HT1080 (cell line): ENCODE results near the genes RPS14 and NDST1.

RAMPAGE:
- cytosol, long total RNA: no peak
- long total RNA: no peak
- nucleus, long total RNA: no peak
Measured at GRCh38 chr5:150115464-150116138, 29.2 kb upstream of the CSF1R start.

RAMPAGE:
- cytosol, long total RNA: no peak
- long total RNA: no peak
- nucleus, long total RNA: no peak
Measured at GRCh38 chr5:150173671-150174148, 7.1 kb downstream of the CDX1 start.

RAMPAGE:
- cytosol, long total RNA: no peak
- long total RNA: no peak
- nucleus, long total RNA: no peak
Measured at GRCh38 chr5:150208598-150209299, 18.9 kb downstream of the SLC6A7 start.

GRCh38 chr5:150303743-150303997, 965 bp upstream of the ARSI start:
RAMPAGE:
- cytosol, long total RNA: no peak
- long total RNA: no peak
- nucleus, long total RNA: no peak

DNA sequence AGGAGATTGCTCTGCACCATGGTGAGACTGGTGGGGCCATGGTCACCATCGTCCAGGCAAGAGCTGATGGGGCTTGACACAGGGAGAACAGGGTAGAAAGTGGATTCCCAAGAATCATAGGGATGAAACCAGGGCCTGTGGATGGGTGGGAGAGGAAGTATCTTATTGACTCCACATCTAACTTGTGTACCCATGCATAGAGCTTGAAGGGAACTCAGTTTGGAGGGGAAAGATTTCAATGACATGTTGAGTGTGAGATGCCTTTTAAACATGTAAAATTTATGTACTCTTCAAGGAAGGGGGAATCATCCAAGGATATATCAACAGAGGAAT, 4.4 kb downstream of the TCOF1 start:
RAMPAGE:
- cytosol, long total RNA: no peak
- long total RNA: no peak
- nucleus, long total RNA: no peak

RAMPAGE:
- cytosol, long total RNA: no peak
- long total RNA: no peak
- nucleus, long total RNA: no peak
Measured at GRCh38 chr5:150385363-150385792, 27.3 kb downstream of the CD74 start.

RAMPAGE:
- cytosol, long total RNA: no peak
- long total RNA: no peak
- nucleus, long total RNA: no peak
Measured at GRCh38 chr5:150402308-150403200, 10.2 kb downstream of the CD74 start.

GRCh38 chr5:150404855-150405815, 7.6 kb downstream of the CD74 start:
RAMPAGE:
- cytosol, long total RNA: no peak
- long total RNA: no peak
- nucleus, long total RNA: no peak

DNA sequence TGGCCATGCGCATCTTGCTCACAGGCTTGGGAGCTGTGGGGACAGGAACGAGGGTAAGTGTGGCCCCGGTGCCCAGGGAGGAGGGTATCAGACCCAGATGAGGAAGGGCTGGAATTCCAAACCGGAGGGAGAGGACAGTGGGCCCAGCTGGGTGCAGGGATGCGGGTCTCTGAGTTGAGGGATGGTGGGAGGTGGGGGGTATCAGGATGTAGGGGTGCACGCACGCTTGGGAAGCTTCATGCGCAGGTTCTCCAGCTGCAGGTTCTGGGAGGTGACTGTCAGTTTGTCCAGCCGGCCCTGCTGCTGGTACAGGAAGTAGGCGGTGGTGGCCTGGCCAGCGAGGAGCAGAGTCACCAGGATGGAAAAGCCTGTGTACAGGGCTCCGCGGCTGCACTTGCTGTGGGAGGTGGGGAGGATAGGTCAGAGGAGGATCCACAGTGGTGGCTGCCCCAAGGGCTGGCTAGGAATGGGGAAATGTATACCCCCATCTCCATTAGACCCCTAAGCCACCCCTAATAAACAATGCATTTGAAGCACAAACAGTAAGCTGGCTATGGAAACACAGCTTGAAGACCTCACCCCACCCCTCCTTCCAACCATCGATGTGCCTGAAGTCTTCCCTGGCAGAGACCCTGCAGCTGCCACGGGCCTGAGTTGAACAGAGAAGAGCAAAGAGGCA, 5.6 kb downstream of the CD74 start:
RAMPAGE:
- cytosol, long total RNA: no peak
- long total RNA: no peak
- nucleus, long total RNA: no peak

DNA sequence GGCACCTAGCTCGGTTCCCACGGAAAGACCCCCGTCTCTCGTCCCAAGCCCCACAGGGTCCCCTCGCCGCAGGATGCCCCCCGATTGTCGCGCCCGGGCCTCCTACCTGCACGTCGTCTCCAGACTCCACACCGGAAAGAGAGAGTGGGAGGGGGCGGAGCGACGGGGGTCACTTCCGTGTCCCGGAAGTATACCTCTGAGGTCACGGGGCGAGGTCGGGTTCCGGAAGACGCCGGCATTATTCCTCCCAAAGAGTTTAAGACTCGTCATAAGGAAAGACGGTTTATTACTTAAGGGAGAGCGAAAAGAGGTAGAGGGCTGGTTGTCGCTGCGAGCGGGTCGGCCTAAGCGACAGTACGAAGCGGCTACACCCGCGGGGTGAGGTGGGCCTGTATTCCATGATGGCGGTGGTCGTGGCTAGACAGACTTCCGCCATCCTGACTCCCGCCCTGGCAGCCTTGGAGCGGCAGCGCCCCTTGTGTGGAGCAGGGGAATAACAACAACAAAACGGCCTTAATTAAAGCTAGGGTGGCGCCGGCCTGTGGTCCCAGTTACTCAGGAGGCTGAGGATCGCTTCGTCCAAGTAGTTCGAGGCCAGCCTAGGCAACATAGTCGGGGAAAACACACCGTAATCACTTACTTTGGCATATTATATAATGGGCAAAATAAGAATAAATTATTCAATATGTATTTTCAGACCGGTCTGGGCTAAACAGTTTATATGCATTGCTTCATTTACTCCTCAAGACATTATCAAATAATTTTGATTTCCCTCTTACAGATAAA, at the start of gene RPS14:
Gene RPS14 (minus strand): TSS at position 143 of the 786 bp plus-strand sequence.
RAMPAGE:
- cytosol, long total RNA: start-site peak on the minus strand centred at position 117 of the sequence, 59 bp wide, 15,806 and 15,818 reads in 2 replicates
- long total RNA: start-site peak on the minus strand centred at position 113 of the sequence, 64 bp wide, 16,073 reads
- nucleus, long total RNA: start-site peak on the minus strand centred at position 117 of the sequence, 56 bp wide, 1,593 and 811 reads in 2 replicates

GRCh38 chr5:150486035-150487037, 21.6 kb upstream of the NDST1 start:
RAMPAGE:
- cytosol, long total RNA: no peak
- long total RNA: no peak
- nucleus, long total RNA: no peak

GRCh38 chr5:150507749-150508679, at the start of gene NDST1:
Gene NDST1, plus strand, starts transcription at chr5:150508131.
RAMPAGE:
- cytosol, long total RNA: no peak
- long total RNA: no peak
- nucleus, long total RNA: no peak

RAMPAGE:
- cytosol, long total RNA: no peak
- long total RNA: no peak
- nucleus, long total RNA: no peak
Measured at GRCh38 chr5:150508880-150509411, 1.0 kb downstream of the NDST1 start.

DNA sequence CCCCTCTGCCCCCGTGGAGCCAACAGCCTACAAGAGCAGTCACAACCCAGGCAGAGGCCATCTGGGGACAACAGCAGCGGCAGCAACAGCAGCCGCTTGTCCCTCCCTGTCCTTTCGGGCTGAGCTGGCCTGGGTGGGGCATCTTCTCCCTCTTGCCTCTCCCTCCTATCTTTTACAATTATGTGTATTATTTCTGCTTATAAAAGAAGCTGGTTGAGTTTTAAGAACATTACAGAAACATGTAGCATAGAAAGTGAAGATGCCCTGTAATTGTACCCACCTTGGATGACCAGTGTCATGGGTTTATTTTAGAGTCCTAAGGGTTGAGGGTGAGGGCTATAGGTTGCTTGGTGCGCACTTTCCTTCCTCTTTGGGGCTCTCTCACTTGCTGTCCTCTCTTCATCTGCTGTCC, 25.2 kb downstream of the NDST1 start:
RAMPAGE:
- cytosol, long total RNA: no peak
- long total RNA: no peak
- nucleus, long total RNA: no peak

DNA sequence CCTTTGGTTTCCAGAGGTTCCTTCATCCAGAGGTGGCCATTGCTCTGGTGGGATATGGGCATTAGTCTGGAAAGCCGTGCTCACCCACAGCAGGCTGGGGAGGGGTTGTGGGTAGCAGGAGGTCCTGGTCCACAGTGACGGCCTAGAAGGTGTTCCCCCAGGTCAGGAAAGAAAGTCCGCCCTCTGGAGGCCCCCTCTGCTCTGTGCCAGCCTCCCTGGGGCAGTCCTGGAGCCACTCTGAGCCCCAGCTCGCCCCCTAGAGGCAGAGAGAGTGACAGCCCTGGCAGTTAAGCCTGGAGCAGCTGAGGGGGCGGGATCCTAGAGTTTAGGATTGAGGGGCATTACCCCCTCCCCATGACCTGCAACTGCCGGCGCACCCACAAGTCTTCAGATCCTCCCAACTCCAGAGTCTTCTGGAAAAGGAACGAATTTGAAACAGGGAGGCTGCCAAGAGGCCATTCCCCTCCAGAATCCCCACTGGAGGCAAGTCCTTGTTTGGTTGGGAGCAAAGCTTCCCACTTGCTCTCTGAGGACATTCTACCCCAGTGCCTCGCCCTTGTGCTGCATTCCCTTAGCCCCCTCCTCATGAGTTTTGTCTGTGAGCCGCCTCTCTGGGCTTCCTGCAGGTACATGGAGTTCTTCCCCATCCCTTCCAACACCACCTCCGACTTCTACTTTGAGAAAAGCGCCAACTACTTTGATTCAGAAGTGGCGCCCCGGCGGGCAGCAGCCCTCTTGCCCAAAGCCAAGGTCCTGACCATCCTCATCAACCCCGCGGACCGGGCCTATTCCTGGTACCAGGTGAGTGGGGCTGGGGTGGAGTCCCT, 37.0 kb downstream of the NDST1 start:
RAMPAGE:
- cytosol, long total RNA: no peak
- long total RNA: no peak
- nucleus, long total RNA: no peak

GRCh38 chr5:150610904-150611607, 29.4 kb upstream of the SYNPO start:
RAMPAGE:
- cytosol, long total RNA: no peak
- long total RNA: no peak
- nucleus, long total RNA: no peak

DNA sequence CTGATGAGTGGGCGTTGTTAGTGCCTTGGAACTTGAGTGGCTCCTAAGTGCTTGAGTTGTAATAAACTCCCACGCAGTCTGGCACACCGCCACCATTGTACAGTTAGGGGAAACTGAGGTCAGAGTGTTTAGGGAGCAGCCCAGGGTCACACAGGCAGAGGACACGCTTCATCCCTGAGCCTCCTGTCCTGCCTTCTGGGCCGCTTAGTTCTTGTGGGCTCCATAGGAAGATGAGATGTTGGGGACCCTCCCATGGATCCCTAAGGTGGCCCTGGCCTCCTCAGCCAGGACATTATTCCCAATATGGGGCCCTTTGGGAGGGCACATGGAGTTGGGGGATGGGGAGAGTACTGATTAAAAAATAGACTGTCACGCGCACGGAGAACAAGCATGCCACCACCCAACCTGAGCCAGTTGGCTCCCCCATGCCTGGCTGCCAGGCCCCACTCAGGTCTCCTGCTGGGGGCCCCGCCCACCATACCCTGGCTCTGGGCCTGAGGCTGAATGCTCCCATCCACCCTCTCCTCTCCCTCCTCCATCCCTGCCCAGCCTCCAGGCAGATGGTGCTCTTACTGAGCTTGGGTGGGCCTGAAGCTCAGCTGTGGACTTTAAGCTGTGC, 10.2 kb upstream of the SYNPO start:
RAMPAGE:
- cytosol, long total RNA: no peak
- long total RNA: no peak
- nucleus, long total RNA: no peak

RAMPAGE:
- cytosol, long total RNA: no peak
- long total RNA: no peak
- nucleus, long total RNA: no peak
Measured at GRCh38 chr5:150638680-150639736, 1.5 kb upstream of the SYNPO start.

DNA sequence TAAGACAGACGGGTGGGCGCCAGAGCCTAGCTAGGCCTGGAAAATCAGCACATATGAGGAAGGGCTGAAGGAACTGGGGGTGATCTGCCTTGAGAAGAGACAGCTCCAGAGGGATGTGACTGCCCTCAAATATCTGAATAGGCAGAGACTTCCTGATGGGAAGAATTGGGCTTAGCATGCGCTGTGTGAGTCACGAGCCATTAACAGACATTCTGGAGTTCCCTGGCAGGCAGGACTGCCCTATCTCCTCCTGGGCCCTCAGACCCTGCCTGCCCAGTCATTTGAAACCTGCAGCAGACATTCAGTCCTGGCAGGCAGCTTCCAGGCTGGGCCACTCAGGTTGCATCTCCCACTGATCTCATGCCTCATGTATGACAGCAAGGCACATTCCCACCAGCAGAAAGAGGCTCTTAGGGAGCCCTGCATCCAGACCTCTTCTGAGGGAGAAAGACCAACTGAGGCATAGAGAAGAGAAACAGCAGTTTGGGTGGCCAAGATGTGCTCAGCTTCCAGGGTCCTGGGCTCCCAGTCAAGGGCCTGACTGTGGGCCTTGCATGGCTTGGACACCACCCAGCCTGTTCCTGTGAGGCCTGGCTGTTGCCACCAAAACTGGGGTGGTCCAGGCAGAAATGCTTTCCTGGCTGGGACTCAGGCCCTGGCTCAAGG, 13.0 kb downstream of the MYOZ3 start:
RAMPAGE:
- cytosol, long total RNA: no peak
- long total RNA: no peak
- nucleus, long total RNA: no peak

DNA sequence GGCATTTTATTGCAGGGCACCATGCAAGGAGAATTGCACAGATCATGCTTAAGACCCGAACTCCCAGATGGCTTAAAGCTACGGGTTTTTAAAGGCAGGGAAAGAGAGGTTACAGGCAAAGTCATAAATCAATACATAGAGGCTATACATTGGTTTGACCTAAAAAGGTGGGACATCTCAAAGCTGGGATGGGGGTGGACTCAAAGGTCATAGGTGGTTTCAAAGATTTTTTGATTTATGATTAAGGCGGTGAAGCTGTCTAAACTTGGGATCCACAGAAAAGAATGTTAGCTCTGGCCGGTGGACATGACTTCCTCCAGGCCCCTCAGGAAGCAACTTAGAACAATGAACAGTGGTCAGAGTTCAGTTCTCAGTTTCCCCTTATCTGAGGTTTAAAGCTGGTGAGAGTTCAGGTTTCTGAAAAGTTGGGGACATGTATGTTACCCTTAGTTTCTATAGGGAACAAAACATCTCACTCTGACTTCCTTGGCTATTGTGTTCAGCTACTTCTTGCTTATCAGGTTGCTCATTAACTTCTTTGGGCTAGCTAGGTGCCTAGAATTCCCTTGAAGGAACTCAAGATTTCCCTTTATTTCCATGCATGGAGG, 6.1 kb upstream of the RBM22 start:
RAMPAGE:
- cytosol, long total RNA: no peak
- long total RNA: no peak
- nucleus, long total RNA: no peak